PC-3 (cell line): ENCODE measurements around a stretch of chr4.

GRCh38 chr4:37956928-37957312, 3.3 kb upstream of the PTTG2 start:
- RAMPAGE, long total RNA: no peak

- RAMPAGE, long total RNA: no peak
Measured at GRCh38 chr4:37989703-37990460, 29.7 kb downstream of the PTTG2 start.

- RAMPAGE, long total RNA: no peak
Measured at GRCh38 chr4:38054577-38055216, 94.5 kb downstream of the PTTG2 start.

GRCh38 chr4:38082092-38082423, 121.9 kb downstream of the PTTG2 start:
- RAMPAGE, long total RNA: no peak

GRCh38 chr4:38490037-38490766, 173.8 kb upstream of the KLF3 start:
- RAMPAGE, long total RNA: no peak

DNA sequence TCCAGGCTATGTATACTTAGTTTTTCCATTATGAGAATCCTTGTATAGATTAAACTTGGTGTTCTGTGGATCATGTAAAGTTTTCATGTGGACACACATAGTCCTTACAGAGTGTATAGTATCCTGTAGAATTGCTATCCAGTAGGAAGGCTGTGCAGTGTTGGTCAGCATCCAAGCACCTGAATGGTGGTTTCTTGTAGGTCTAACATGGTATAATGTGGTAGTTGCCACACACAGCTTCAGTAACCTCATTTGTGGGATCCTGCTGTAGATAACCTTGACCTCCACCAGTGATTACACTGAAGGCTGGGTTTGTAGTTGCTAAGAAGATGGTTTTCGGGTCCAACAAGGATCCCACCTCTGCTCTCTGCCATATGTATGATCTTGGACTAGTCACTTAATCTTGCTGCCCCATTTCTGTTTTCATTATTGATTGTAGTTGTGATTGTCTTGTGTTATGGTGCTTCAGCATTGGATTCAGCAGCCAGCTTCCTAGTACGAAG, 26.2 kb downstream of the KLF3 start:
- RAMPAGE, long total RNA: no peak

- RAMPAGE, long total RNA: no peak
Measured at GRCh38 chr4:38928916-38929741, 61.5 kb downstream of the FAM114A1 start.

GRCh38 chr4:38950243-38950500, 82.0 kb downstream of the TMEM156 start:
- RAMPAGE, long total RNA: no peak

DNA sequence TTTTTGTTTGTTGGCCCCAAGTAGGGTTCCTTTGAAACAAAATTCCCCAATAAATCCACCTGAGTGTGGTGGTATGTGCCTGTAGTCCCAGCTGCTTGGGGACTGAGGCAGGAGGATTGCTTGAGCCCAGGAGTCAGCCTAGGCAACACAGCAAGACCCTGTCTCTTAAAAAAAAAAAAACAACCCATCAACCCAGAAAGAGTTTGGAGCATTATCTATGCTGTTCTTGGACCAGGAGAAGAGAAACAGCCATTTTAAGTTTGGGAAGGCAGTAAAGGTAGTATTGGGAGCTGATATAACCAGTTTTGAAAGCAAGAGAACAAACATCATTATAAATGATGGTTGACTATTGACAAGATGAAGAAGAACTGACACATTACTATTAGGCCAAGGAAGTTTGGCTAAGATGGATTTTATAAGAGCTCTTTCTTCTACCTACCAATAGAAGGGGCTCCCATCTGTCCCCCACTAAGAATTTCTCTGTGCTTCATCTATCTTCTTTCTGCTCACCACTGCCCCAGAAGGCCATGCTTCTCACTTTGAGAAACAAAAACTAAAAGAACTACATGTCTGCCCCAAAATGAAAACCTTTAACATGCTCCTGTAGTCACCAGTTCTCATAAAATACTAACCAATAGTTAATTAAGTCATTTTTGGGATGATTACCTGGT, 2.1 kb downstream of the TMEM156 start:
- RAMPAGE, long total RNA: no peak

DNA sequence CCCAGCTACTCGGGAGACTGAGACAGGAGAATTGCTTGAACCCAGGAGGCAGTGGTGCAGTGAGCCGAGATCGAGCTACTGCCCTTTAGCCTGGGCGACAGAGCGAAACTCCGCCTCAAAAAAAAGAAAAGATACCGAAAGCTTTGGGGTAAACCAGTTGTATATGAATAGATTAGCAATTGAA, 618 bp upstream of the RFC1 start:
- RAMPAGE, long total RNA: no peak

DNA sequence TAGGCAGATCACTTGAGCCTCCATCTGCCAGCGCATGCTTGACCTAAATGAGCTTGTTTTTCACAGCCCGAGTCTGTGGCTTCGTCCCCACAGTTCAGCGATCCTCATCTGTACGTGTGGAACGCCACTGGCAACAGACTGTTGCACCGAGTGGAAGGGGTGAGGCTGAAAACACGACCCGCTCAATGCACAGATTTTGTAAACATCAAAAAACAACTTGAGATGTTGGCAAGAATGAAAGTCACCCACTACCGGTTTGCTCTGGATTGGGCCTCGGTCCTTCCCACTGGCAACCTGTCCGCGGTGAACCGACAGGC, 12.5 kb downstream of the RPL9 start:
- RAMPAGE, long total RNA: no peak

- RAMPAGE, long total RNA: no peak
Measured at GRCh38 chr4:39472237-39472822, 13.5 kb downstream of the LIAS start.

GRCh38 chr4:39649811-39650380, 11.2 kb upstream of the SMIM14 start:
- RAMPAGE, long total RNA: no peak

GRCh38 chr4:39908217-39908961, 69.3 kb downstream of the PDS5A start:
- RAMPAGE, long total RNA: no peak

- RAMPAGE, long total RNA: no peak
Measured at GRCh38 chr4:40192621-40193559, 3.9 kb upstream of the RHOH start.

DNA sequence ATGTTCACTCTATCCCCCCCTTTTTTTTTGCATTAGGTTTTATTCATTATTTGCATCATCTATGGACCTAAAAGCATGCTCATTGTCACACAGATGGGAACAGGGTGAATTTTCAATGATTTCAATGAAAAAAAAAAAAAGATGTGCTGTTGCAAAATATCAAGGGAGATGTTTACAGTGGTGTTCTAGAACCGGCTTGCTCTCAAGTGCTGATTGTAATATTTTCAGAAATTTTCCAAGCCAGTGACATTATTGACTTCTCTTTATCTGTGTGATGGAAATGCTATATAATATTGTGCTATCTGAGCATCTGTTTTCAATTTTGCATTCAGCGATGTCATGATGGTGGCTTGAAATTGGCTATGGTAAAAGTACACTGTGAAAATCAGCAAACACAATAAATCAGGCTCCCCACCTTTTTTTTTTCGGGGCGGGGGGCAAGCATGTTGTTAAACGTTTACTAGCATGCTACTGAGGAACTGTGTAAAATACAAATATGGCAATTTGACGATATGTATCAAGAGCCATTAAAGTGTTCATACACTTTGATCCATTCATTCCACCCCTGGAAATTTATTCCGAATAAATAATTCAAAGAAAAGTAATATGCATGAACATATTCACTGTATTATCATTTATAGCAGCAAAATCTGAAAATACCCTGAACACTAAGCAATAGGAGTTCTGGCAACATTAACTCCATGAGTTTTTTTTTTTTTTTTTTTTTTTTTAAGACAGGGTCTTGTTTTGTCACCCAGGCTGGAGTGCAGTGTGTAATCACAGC, 4.6 kb downstream of the RHOH start:
- RAMPAGE, long total RNA: no peak

- RAMPAGE, long total RNA: no peak
Measured at GRCh38 chr4:40211402-40211764, 14.6 kb downstream of the RHOH start.

DNA sequence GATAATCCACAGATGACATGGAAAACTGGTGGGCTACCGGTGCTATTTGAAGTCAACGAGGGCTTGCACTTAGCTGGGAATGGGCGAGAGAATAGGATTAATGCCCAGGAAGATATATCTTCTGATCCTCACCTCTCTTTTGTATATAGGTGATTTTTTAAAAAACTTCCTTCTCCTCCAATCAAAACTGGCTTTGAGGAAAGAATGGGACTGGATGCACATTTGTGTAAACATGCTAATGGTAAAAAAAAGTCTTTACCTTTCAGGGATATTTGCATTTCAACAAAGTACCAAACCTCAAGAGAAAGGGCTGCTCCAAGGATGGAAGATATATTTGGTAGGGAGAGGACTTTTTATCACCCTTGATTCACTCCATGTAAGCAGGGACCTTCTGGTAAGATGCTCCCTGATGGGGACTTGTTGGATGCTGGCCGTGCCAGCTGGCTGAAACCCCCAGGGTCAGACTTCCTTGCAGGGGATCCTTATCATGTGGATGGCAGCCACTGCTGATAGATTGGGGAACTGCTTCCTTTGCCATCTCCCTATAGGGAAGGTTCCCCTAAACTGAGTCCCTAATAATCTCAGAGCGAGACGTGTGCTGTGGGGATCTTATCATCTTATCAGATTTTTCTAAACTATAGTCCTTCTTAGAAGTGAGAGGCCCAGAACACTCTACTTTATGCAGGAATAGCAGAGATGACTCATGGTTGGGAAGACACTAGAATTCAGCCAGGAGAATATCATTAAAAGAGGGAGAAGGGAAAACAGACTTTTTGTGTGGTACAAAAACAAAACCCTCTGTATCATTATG, 15.8 kb downstream of the RHOH start:
- RAMPAGE, long total RNA: no peak

GRCh38 chr4:40213949-40214999, 17.4 kb downstream of the RHOH start:
- RAMPAGE, long total RNA: no peak

DNA sequence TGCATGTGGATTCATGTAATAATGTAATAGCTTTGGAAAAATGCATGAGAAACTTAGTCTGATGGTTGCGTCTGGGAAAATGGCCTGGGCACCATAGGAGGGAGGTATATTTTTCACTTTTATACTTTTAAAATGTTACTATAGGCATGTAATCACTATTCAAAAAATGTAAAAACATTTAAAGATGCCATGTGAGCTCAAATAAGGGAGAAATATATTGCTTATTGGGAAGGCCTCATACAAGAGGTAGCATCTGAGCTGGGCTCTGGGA, 22.6 kb downstream of the RHOH start:
- RAMPAGE, long total RNA: no peak